Metastatic Breast Carcinoma in the Ovary (tissue), 3 donors: ENCODE results near the genes FABP1, MRPS5 and PROM2.

DNA sequence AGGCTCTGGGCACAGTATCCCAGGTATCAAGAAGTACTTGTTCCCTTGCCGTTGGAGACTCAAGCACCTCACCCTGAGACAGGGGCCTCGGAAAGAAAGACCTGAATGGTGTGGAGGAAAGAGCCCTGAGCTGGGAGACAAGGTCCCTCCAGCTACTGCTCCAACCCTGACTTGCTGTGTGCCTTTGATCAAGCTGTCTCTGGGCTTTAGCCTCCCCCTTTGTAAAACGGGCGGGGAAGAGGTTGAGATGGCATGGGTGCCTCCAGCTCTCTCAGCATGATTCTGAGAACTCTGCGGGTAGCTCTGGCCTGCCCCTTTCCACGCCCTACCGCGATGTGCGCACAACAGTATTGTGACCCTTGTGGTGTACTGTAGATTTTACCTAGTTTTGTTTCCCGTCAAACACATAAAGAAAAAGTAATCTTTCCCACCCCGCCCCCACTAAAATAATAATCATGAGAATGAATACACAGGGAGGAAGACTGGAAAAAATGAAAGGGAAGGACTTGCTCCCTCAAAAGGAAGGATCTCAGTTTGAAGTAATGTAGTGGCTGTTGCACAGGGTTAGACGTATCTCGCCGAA, 5.3 kb downstream of the CD8A start:
- PRO-cap, 3 experiments, result peak in 1 of 3 experiments; most common minus-strand start position 284 of the sequence (in 1)

DNA sequence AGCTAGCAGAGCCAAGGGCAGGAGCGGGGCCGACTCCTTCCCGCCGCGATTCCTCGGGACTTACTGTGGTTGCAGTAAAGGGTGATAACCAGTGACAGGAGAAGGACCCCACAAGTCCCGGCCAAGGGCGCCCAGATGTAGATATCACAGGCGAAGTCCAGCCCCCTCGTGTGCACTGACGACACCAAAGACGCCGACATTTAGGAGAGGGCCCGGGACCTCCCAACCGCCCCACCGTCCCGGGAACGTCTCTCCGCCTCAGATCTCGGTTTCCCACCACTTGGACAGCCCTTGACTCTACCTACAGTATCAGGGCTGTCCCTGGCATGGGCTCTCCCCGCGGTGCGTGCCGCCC, 1.5 kb downstream of the CD8A start:
- PRO-cap, 3 experiments, result no peak in any of the 3 experiments

GRCh38 chr2:86807812-86808912, 17.4 kb upstream of the CD8A start:
- PRO-cap, 3 experiments, result peak in 2 of 3 experiments; most common plus-strand start chr2:86808129 (in 1); most common minus-strand start chr2:86808044 (in 1)

GRCh38 chr2:86855900-86856302, 5.8 kb downstream of the CD8B start:
- PRO-cap, 3 experiments, result peak in 2 of 3 experiments; most common plus-strand start chr2:86856217 (in 1)

DNA sequence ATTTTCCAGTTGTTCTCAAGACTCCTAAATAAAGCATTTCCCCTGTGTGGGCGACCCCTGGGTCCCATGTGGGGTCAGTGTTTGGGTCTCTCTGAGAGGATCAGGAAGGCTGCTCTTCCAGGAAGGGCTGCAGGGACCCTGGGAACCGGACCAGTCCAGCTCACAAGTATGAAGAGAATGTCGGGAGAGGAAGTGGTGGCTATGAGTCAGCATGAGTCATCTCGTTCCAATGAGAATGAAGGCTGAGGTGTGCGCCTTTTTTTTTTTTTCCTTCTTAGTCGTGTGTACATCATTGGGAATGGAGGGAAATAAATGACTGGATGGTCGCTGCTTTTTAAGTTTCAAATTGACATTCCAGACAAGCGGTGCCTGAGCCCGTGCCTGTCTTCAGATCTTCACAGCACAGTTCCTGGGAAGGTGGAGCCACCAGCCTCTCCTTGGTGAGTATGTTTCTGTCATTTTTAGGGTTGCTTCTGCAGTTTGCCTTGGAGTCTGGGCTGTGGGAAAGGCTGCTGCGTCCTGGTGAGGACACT, 292.6 kb upstream of the PLGLB2 start:
- PRO-cap, 3 experiments, result peak in 1 of 3 experiments; most common plus-strand start position 257 of the sequence (in 1)

DNA sequence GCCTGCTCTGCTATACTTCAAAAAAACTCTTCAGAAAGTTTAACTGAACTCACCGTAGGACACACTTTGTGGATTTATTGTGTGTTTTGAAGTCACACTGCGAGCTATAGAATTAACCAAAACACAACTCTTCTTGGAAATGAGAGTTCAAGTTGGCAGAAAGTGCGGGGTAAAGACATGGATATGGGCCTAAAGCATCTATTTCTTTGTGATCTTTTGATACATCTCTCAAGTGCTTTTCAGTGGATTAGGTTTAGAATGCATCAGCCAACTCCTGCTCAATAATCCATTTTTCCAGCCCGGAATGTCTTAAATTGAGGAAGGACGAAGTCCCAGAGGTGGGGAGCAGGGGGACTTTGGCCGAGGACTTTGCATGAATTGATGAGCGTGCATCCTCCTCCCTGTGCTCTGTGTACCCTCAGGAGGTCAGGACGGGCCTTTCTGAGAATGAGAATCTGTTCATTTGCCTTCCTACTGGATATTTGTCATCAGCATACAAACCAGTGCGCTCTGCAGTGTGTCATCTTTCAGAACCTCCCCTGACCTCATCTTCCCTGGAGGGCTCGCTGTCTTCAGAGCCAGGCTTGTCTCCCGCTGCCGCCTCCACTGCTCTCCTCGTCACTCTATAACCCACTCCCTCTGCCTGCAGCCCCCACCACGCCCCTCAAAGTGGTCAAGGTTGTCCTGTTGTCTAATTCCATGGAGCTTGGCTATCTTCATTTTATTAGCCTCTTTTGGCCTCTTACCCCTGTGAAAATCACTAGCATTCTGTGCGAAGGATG, 2.6 kb downstream of the PLGLB2 start:
- PRO-cap, 3 experiments, result no peak in any of the 3 experiments

GRCh38 chr2:88122998-88123691, 4.7 kb downstream of the FABP1 start:
- PRO-cap, 3 experiments, result no peak in any of the 3 experiments

DNA sequence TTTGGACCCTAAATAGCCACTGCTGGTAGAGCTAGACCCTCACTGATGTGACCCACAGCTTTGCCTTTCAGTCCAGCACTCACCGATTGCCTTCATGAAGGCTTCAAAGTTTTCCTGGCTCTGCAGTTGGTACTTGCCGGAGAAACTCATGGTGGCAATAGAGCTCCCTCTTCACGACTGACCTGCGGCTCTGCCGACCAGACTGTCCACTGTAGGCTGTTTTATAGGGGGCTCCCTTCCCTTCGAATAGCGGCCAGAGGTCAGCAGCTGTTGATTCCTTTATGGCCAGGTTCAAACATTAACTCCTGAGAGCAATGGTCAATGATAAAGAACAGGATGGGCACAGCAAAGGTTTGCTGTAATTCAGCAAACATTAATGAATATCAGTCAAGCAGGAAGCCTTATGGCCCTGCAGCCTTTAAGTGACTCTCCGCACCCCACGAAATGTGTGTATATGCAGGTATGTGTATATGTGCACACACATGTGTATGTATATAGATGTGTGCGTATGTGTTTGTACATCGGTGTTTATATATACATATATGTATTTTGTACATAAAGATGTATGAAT, at the start of gene FABP1:
Gene FABP1 (minus strand): TSS at position 195 of the 571 bp plus-strand sequence.
- PRO-cap, 3 experiments, result no peak in any of the 3 experiments

DNA sequence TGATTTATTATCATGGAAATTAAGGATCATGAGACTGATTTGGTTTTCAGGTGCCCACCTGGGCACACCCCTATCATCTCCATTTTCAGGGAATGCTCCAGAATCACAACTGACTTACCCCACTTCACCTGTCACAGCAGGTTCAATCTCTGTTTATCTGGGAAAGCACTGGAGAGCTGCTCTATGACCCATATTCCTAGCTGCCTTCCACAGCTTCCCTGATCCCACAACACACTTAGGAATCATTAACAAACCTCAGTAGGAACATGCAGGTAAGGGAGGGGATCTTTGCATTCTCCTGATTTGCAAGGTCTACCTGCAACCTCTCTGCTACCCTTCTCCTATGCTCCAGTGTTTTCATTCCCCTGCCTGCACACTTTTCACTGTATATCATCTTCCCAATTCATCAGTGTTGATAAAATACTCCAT, 18.7 kb upstream of the FABP1 start:
- PRO-cap, 3 experiments, result no peak in any of the 3 experiments

- PRO-cap, 3 experiments, result no peak in any of the 3 experiments
These were observed 45.8 kb downstream of the RPIA start for GRCh38 chr2:88737309-88737683.

- PRO-cap, 3 experiments, result no peak in any of the 3 experiments
These were observed 336.1 kb downstream of the RPIA start for GRCh38 chr2:89027611-89027947.

GRCh38 chr2:89100232-89100529, 408.7 kb downstream of the RPIA start:
- PRO-cap, 3 experiments, result no peak in any of the 3 experiments

DNA sequence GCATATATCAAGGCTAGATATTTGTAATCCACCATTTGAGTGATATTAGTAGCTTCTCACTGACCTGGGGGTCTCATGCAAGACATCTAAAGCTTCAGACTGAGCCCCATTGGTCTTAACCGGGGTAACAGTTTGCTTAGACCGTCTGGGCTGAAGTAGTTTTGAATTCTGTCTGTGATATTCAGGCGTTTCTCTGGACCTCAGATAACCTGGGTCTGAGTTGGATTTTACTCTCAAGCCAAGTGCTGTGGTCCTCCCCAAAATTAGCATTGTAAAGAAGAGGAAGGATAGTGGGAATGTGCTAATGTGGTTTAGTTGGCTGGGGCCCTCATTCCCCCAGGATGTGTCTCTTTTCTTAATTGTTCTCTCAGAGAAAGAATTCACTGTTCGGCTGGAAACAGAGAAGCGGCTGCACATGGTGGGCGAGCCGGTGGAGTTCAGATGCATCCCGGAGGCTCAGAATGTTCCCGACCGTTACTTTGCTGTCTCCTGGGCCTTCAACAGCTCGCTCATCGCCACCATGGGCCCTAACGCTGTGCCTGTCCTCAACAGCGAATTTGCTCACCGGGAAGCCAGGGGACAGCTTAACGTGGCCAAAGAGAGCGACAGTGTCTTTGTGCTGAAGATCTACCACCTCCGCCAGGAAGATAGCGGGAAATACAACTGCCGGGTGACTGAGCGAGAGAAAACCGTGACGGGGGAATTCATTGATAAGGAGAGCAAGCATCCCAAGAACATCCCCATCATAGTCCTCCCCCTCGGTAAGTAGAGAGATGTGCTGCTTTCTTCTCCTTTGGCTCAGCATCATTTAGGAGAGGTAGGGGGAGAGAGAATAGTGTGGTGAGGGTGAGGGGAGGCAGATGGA, 2842.4 kb upstream of the AQP7B start:
- PRO-cap, 3 experiments, result no peak in any of the 3 experiments

GRCh38 chr2:94221007-94221601, 366.0 kb upstream of the AQP7B start:
- PRO-cap, 3 experiments, result no peak in any of the 3 experiments

- PRO-cap, 3 experiments, result no peak in any of the 3 experiments
These were observed 17.7 kb upstream of the MAL start for GRCh38 chr2:95007728-95008237.

- PRO-cap, 3 experiments, result no peak in any of the 3 experiments
These were observed 11.9 kb downstream of the MRPS5 start for GRCh38 chr2:95109684-95110164.

- PRO-cap, 3 experiments, result peak in 3 of 3 experiments; most common plus-strand start chr2:95122066 (in 2); most common minus-strand start chr2:95121800 (in 3)
These were observed at the start of gene MRPS5 for GRCh38 chr2:95120952-95122354. Gene MRPS5 (minus strand): TSS chr2:95121808.

DNA sequence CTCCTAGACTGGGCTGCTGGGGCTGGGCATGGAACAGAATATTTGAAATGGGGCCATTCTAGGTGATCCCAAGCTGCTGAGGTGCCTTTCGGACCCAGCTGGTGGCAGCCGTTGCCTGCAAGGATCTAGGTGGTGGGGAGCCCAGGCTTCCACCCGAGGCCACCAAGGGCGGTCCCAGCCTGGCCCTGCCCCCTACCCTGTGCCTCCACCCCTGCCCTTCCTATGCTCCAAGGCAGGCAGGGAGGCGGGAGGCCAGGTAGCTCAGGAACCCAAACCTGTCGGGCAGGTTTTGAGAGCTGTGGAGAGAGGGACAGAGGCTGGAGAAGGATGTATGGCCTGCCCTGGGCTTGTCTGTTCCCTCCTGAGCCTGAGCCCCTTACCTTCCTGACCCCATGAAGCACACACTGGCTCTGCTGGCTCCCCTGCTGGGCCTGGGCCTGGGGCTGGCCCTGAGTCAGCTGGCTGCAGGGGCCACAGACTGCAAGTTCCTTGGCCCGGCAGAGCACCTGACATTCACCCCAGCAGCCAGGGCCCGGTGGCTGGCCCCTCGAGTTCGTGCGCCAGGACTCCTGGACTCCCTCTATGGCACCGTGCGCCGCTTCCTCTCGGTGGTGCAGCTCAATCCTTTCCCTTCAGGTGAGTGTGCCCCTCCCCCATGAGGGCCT, at the start of gene PROM2:
Gene PROM2 (plus strand): TSS at position 256 of the 665 bp plus-strand sequence.
- PRO-cap, 3 experiments, result peak in 3 of 3 experiments; most common plus-strand start position 292 of the sequence (in 3); most common minus-strand start position 127 of the sequence (in 2)

GRCh38 chr2:95665619-95666375, 74.0 kb downstream of the TRIM43 start:
- PRO-cap, 3 experiments, result no peak in any of the 3 experiments

- PRO-cap, 3 experiments, result no peak in any of the 3 experiments
These were observed 109.3 kb downstream of the ANKRD36C start for GRCh38 chr2:95882228-95882722.